Pulmonary artery (tissue), 1 donor: ENCODE data around the gene APPL1.

GRCh38 chr3:53867347-53868103, 14.4 kb downstream of the ACTR8 start:
- PRO-cap, result no peak

DNA sequence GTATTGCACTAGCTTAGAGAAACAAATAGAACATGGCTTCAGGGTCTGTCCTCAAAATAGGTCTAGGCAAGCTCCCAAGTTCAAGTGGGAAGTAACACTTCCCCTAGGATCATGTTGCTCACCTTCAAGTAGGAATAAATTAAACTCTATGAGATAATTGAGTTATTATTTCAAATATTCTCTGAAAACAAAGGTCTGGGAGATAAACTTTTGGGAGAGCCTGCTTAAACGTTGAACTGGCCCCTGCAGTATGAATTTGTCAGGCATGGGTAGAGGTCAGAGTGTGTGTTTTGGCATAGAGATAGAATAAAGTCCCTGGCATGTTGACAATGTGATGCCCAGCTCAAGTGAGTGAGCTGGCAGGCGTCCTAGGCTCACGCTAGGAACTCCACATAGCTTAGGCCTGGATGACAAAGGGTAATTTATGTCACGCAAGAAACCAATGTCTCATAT, 236.8 kb downstream of the CACNA2D3 start:
- PRO-cap, result no peak

DNA sequence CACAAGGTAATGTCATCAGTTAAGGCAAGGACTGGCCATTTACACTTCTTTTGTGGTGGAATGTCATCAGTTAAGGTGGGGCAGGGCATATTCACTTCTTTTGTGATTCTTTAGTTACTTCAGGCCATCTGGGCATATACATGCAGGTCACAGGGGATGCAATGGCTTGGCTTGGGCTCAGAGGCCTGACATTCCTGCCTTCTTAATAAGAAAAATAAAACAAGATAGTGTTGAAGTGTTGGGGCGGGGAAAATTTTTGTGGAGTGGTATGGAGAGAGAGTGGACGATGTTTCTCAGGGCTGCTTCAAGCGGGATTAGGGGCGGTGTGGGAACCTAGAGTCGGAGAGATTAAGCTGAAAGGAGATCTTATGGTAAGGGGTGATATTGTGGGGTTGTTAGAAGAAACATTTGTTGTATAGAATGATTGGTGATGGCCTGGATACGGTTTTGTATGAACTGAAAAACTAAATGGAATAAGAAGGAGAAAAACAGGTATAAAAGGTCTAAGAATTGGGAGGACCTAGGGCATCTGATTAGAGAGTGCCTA, 293.0 kb downstream of the LRTM1 start:
- PRO-cap, result no peak

GRCh38 chr3:54747931-54748430, 179.9 kb downstream of the LRTM1 start:
- PRO-cap, result no peak

GRCh38 chr3:54966882-54967262, 39.0 kb upstream of the LRTM1 start:
- PRO-cap, result no peak

GRCh38 chr3:55484079-55484679, 2.9 kb downstream of the WNT5A start:
- PRO-cap, result no peak

GRCh38 chr3:55624034-55624839, 137.1 kb upstream of the WNT5A start:
- PRO-cap, result no peak

- PRO-cap, result no peak
Observed at GRCh38 chr3:55663965-55664854, 177.1 kb upstream of the WNT5A start.

DNA sequence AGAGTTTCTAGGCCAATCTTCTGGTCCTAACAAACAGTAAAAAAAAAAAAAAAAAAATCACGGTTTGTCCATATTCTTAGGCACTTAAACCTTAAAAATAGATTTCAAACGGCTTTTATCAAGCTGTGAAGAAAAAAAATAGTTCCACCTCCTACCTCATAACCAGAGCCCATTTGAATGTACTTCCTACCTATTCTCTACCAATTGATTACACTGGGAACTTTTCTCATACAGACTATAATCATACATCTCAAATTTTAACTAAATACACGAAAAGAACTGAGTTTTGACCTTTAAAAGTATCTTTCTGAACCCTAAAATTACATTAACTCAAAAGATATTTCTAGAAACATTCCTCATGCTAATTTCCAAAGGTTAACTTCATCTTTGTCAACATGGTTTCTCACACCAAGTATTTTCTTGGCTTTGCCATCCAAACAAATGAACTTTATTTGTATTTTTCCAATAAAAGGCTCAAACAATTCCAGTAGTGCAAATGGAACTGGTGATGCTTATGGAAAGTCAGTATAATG, 1.9 kb downstream of the TASOR start:
- PRO-cap, result no peak

DNA sequence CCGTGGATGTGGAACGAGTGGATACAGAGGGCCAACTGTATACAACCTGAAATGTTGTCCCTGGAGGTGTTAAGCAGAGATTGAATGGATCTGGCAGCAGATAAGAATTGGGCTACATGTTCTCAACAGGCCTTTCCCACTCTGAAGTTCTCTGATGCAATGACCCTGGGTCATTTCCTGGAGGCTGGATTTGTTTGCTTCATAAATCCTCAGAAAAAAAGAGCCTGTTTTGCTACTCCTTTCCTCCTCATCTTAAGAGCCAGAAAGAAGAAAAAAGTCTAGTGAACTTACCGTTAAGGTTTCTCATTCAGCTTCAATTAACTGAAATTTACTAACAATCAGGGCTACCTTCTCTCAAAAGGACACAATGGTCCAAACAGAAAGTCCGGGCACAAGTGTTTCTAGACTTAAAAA, 6.6 kb downstream of the ARHGEF3 start:
- PRO-cap, result no peak

GRCh38 chr3:56915642-56915893, 113.8 kb upstream of the ARHGEF3 start:
- PRO-cap, result no peak

- PRO-cap, result no peak
Observed at GRCh38 chr3:57097417-57098258, 37.2 kb downstream of the SPATA12 start.

DNA sequence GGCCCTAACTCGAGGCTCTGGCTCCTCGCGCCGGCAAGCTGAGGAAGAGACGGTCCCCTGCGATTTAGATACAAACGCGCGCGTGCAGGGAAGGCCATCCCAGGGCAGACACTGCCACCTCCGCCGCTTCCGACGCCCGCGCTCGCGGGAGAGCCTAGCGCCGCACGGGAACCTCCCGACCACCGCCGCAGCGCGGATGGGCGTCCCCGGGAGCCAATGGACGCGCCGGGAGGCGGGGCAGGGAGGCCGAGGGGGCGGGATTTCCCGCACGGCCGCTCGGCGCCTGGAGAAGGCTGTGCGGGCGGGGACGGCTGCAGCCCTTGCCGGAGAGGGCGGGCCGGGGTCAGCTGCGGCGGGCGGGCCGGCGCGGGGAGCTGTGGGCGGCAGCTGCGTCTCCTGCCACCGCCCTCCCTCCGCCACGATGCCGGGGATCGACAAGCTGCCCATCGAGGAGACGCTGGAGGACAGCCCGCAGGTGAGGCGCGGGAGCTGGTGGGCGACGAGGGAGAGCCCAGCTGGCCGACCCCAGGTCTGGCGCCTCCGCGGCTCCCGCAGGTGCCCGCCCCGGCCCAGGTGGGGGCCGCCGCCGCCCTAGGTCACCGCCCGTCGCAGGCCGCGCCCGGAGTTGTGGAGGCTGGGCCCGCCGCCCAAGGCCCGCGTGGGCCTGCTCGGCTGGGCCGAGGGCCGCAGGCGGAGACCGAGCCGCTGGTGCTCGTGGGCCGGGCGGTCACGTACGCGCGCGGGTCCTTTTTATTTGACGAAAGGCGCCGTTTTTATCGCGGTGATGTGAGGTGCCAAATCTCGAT, at the start of gene APPL1:
TSS of gene APPL1 (plus strand) at position 267 of the 806 bp plus-strand sequence.
- PRO-cap, result bidirectional peak, plus-strand start at position 346 of the sequence, minus-strand start at position 144 of the sequence

GRCh38 chr3:57252480-57252792, 24.9 kb downstream of the APPL1 start:
- PRO-cap, result no peak

GRCh38 chr3:57555301-57555577, 835 bp upstream of the PDE12 start:
- PRO-cap, result no peak

DNA sequence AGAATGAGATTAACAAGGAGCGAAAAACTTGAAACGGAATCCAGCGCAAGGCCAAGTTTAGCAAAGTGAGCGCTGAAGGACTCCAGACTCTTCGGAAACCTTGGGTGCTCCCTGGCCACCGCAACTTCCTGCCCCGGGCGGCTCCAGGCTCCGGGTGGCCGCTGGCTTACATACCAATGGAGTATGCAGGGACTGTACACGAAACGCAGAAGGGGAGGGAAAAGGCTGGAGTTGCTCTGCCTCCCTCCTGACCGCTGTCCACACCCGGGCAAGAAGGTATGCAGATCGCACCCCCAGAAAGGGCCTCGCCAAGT, 746 bp downstream of the ARF4 start:
- PRO-cap, result bidirectional peak, plus-strand start at position 212 of the sequence, minus-strand start at position 143 of the sequence

GRCh38 chr3:57755426-57755981, 605 bp upstream of the SLMAP start:
- PRO-cap, result no peak

DNA sequence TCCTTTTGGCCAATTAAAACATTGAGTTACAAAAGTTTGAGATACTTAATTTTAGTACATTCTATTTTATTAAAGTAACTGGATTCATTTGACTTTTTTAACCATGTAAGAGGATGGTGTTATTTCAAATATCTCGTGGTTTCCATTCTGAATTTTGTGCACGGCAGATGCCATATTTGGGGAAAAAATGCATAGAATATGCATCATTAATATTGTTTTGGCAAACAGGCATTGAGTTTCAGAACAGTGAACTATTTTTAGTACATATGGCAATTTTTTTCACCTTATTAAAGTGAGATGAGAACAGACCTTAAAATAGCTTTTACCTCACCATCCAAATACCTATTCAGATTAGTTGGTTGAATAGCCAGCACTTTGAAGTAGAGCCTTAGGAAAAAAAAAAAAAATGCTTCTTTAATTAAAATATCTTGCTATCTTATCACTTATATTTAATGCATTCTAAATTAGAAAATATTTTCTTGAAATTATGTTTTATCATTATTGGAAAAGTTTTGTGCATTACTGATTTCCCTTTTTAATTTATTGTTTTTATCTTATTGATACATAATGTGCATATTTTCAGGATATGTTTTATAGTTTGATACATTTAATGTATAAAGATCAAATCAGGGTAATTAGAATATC, 117.3 kb upstream of the FLNB start:
- PRO-cap, result no peak

GRCh38 chr3:57942794-57943411, 65.3 kb upstream of the FLNB start:
- PRO-cap, result no peak

DNA sequence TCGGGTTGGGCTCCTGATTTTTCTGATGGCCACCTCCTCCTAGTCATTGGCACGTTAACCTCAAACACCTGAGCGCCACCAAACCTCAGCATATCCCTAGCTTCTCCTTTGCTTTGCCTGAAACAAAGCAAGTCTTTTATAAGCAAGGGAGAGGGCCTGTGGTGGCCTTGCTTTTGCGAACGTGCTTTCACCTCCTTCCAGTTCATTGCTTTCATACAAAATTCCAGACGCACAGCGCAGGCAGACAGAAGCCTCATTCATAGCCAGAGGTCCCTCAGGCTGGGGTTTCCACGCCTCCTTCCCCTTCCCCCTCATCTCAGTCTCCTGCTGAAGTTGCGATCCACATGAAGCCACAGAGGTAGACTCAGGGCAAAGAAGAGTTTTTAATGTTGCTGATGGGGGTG, 59.5 kb upstream of the FLNB start:
- PRO-cap, result no peak